Left ventricle myocardium (tissue), 1 donor: Measurements from ENCODE around the genes CMTM1 and CMTM2.

DNA sequence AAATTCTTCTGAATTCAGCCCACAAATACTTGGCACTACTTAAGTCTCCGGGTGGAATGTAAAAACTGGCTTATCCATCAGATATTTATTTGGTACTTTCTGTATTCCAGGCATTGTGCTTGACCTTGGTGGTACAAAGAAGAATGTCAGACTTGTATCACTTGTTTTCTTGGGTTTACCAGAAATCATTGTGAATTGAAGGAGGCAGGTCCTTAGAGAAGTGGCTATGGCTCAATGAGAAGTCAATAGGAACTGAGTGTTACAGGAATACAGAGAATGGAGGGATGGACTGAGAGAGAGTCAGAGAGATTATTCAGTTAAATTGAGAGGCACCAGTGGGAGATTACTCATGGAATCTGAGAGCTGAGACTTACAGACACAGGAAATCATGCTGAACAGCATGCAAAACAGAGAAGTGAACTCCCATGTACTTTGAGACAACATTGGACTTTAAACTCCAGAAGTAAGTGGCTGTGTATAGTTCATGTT is 704.1 kb downstream of the CDH11 start:
- PRO-cap, result no peak

- PRO-cap, result no peak
These were observed 3.7 kb downstream of the CDH11 start for GRCh38 chr16:65118252-65118470.

DNA sequence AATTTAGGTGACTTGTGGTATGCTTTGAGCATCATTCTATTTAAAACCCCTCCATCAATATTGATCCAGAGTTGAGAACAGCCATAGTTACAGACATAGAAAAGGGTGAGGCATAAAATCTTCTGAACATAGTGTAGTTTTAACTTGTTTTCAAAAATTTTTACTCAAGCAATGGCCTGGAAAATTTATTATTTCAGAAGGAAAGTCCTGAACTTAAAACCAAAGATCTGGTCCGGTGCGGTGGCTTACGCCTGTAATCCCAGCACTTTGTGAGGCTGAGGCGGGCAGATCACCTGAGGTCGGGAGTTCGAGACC is 66.0 kb upstream of the CDH11 start:
- PRO-cap, result no peak

- PRO-cap, result unidirectional peak, plus-strand start at chr16:65250047
These were observed 127.9 kb upstream of the CDH11 start for GRCh38 chr16:65249593-65250272.

DNA sequence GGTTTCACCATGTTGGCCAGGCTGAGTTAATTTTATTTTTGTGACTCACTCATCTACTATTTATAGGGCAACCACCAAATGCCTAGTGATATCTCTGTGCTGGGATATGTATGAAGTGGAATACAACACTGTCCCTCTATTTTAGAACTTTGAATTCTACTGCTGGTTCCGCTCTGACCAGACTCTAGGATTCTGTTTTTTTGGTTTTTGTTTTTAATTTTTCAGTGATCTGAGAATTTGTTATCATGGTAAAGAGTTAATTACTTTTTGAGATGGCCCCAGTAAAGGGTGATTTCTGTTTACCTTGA is 188.7 kb upstream of the CDH11 start:
- PRO-cap, result no peak

- PRO-cap, result no peak
These were observed 530.2 kb upstream of the CDH11 start for GRCh38 chr16:65652151-65652404.

- PRO-cap, result unidirectional peak, plus-strand start at chr16:66359816; unidirectional peak, minus-strand start at chr16:66359940
These were observed 6.8 kb upstream of the CDH5 start for GRCh38 chr16:66359618-66360239.

- PRO-cap, result bidirectional peak, plus-strand start at chr16:66369411, minus-strand start at chr16:66369228
These were observed 2.5 kb downstream of the CDH5 start for GRCh38 chr16:66368886-66369557.

DNA sequence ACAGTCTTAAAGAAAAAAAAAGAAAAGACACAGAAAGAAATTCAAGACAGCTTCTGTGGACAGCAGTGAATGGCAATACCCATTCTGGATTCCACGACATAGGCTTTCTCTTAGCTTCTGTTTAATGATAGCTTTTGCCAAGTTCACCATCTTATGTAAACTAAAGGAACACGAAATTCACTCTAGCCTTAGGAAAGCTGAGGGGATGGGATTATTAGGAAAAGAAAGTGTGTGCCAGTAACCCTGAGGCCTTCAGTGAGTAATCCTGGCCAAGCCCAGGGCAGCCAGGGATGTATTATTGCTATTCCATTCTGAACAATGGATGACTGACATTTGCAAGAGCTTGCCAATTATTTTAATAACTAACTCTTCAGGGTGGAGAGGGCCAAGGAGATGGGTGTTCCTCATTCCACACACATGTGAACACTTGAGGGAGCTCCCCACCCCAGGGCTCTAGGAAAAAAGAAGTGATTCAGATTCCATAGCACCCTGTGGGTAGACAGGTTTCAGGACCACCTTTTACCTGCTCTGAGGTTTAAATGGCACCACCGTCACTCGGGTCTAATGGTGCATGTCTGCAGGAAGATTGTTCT is 41.7 kb downstream of the TK2 start:
- PRO-cap, result no peak

DNA sequence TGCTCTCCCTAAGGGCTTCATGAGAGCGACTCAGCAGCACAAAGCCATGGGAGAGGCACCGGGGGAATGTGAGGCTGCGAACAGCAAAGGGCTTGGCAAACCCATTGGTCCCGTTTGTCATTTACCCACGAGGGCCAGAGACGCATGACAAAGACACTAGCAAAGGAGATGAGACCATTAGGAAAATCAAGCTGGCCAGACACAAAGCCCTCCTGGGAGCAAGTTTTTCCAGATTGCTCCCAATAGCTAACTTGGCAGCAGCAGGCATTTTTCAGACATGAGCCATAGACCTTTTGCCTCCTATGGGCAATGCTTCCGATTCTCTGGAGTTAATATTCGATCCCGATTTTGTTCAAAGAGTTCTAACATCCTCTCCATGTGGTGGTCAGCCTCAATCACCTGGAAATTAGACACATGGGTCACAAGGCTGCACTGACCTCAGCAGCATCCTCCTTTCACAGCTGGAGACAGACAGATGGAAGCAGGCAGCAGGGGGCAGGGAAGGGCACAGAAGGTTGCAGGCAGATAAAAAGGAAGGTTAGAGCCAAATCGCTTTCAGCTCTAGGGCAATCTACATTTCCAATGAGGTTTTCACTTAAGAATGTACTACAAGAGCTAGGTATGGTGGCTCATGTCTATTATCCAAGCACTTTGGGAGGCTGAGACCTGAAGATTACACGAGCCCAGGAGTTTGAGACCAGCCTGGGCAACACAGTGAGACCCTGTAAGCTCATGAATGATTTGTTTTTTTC is 38.1 kb downstream of the TK2 start:
- PRO-cap, result no peak

GRCh38 chr16:66512734-66513088 is 37.2 kb downstream of the TK2 start:
- PRO-cap, result no peak

DNA sequence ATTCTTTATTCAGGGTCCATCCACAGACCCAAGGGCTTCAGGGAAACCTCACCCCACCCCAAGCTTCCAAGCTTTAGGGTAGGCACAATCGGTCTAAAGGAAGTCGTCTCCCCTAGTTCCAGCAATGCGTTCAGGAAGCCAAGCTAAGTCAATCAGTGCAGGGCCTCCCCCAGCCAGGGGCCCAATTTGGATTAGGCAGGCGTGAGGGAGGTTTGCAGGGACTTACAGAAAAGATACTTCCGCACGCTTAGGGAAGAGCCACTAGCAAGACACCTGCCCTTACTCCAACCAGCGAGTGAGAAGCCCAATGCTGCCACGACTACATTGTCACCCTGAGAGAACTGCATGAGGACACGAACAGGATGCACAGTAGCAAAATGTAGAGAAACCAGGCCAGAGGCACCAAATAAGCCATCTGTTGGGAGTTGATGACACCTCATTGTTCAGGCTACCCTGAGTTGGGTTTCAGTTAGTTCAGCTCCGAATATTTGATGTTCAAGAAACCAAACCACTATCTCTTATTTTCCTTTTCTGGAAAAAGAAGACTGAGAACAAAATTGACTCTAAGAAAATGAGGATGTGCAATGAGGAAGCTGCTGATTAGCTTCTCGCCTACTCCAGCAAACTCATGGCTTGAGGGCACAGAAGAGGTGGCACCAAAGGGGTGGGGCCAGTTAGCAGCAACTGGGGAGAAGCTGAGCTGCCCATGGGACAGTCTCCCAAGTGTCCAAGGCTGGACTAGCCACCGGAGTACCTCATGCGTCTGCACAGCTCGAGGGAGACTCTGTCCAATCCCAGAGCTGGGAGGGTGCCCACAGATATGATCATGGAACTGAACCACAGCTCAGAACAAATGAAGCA is 29.4 kb downstream of the TK2 start:
- PRO-cap, result unidirectional peak, plus-strand start at position 714 of the sequence

DNA sequence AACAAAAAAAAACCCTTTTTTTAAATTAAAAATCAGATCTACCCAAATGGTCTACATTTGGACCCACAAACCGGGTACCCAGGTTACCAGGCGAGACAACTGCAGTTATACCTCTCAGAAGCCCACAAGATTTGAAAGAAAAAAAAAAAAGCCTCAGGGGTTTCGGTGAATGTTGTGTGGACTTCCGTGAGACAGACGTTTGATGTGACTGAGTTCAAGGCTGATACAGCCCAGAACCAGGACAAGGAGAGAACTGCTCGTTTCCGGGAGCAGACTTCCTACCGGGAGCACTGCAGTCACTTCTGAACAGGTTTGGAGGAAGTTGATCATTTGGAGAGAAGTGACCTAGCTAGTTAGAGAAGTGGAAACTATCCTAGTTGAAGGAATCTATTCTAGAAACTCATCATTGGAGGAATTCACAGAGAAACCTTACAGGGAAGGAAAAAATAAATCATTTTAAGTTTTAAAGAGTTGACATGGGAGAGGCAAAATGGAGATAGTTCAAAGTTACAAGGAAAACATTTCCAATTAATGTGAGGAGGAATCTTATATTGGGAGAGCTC is 875 bp downstream of the CKLF start:
- PRO-cap, result no peak

DNA sequence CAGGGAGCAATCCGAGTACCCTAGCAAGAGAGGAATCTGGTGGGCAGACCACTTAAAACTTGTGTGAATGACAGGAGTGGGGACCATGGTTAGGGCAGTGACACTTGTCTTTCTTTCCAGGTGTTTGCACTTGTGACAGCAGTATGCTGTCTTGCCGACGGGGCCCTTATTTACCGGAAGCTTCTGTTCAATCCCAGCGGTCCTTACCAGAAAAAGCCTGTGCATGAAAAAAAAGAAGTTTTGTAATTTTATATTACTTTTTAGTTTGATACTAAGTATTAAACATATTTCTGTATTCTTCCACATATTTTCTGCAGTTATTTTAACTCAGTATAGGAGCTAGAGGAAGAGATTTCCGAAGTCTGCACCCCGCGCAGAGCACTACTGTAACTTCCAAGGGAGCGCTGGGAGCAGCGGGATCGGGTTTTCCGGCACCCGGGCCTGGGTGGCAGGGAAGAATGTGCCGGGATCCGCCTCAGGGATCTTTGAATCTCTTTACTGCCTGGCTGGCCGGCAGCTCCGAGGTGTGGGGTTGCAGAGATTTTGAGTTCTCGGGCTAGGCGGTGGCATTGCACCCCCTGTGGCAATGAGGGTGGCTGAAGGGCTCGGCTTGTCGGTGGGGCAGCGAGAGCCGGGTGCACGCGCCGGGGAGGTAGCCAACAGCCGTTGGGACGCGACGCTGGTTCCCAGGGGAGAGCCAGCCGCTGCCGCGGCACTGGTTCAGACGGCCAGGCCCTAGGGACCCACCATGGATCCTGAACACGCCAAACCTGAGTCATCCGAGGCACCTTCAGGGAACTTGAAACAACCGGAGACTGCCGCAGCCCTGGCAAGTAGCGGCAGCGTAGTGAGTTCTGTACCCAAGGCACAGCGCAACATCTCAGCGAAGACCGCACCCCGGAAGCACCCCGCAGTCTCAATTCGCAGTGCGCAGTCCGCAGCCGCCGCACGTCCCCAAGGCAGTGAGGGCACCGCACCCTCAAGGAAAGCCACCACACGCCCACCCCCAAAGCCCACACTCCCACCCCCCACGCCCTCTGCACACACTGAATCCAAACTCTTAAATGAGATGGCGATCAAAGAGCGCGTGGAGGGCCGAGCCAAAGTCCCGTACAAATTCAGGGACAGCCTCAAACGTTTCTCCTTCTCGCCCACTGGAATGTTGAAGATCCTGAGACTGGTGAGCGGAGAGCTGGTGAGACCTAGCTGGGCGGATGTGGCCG is at the start of gene CMTM1:
CMTM1 (plus strand) TSS at position 674 of the 1,223 bp plus-strand sequence.
- PRO-cap, result no peak

- PRO-cap, result no peak
These were observed at the start of gene CMTM2 for GRCh38 chr16:66579335-66579535. CMTM2 (plus strand) TSS chr16:66579463.

- PRO-cap, result no peak
These were observed 564 bp upstream of the CMTM4 start for GRCh38 chr16:66697130-66697484.

GRCh38 chr16:66741356-66741862 is 10.0 kb downstream of the DYNC1LI2 start:
- PRO-cap, result no peak

GRCh38 chr16:66904535-66905496 is 13.9 kb downstream of the CDH16 start:
- PRO-cap, result bidirectional peak, plus-strand start at chr16:66905389, minus-strand start at chr16:66905253

GRCh38 chr16:66926112-66926804 is 923 bp upstream of the RRAD start:
- PRO-cap, result bidirectional peak, plus-strand start at chr16:66926479, minus-strand start at chr16:66926364

GRCh38 chr16:66931787-66932447 is 2.3 kb downstream of the CIAO2B start:
- PRO-cap, result no peak